Measurements from ENCODE around the genes INF2 and NUDT14.

DNA sequence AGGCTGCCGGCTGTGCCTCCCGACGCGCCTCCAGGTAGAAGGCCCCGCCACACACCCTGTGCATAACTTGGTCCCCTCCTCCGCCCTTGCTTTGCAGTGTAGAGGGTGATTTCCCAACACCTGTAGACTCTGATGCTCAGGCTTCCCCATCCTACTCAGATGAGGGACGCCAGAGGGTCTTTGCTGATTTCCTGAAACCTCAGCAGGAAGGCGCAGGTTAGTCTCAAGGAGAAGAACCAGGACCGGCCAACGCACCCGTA lies 28.3 kb upstream of the TMEM179 start:
- RRBS = 97% methylated on average over 3 of the region's 11 CpGs

DNA sequence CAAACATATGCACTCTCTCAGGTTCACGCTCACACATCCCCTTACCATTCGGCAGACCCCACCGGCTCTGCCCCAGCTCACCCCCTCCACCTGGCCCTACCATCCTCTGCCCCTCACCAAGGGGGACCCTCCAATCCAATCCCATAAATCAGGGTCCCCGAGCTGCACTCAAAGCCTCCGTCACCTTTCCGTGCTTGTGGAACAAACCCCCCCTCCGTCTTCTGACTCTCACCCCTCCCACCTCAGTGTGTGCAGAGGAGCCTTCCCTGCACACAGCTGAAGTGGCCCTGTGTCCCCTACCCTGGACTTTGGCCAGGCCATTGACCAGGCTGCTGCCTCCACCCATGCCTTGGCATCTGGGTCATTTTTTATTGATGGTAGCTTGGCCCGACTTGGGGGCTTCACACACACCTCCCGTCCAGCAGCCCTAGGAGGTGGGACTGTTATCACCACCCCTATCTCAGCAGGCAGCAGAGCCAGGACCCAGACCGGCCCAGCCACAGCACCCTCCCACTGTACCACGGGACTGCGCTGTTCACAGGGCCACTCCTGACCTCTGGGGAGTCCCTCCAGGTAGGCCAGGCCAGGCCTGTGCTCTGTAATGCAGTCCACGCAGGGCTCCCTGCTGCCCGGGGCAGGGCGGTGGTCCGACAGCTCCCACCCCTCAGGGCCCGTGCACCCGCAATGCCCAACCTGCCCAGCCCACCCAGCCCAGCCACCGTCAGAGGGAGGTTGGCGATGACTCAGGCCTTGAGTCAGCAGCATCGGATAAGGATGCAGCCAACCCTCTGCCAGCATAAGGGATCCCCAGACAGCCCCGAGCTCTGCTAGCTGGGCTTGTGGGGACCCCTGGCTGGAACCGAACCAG lies 9.3 kb upstream of the INF2 start:
- RRBS = no CpG with 5 or more reads among the region's 23 CpGs

GRCh38 chr14:104688654-104689728 lies at the start of gene INF2:
Gene INF2 (plus strand): TSS chr14:104689618.
- RRBS = 33% methylated on average over 12 of the region's 80 CpGs

DNA sequence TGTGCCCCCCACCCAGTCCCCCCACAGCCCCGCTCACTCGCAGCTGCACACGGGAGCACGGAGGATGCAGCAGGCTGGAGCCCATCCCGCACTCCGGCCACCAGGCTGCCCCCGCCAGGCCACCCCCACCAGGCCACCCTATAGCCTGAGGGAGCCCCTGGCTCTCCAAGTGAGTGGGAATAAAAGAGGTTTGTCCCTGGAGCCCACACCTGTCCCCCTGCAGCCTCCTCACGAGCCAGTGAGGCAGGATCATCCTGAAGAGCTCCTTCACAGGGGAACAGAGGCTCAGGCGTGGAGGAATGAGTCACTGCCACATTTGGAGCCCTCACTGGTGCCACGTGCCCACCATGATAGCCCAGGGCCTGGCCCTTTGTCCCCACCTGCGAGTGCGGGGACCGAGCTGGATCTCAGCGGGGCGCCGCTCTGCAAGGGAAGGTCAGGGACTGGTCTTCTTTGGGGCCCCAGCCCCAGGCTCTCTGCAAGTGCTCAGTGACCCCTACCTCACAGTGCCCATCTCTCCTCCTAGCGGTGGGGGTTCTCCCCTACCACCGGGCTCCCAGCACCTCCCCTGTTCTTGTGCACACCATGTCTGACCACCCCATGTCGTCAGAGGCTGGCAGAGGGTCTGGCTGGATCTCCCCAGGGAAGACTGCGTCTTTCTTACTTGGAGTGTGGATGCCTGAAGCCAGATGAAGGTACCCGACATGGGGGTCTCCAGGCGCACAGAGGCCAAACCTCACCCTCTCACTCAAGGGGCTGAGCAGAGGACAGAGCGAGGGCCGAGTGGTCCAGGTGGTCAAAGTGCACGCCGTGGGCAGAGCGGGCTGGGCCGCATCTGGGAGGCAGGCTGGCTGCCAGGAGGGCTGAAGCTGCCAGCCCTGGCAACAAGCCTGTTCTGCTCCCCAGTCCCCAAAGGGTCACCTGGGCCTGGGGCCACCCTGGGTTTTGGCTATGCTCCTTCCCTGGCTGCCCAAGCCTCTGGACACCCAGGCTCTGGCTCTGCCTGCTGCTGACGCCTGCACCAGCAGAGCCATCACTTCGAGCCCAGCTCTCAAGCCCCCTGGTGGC lies 2.3 kb downstream of the ADSS1 start:
- RRBS = no CpG with 5 or more reads among the region's 30 CpGs

DNA sequence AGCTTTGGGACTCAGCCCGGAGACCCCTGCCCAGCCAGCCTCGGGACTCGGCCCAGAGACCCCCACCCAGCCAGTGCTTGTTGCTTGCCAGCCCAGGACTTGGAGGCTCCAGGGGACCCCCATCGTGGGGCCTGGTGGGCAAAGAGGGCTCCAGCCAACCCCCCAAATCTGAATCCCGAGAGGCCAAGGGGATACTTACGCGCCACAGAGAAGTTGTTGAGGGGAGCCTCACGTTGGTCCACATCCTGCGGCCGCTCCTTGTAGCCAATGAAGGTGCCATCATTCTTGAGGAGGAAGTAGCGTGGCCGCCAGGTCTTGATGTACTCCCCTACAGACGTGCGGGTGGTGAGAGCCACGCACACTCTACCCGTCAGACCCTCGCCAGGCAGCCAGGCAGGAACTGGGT lies 15.7 kb downstream of the AKT1 start:
- RRBS = no CpG with 5 or more reads among the region's 17 CpGs

- RRBS = no CpG with 5 or more reads among the region's 17 CpGs
Observed at GRCh38 chr14:104792481-104792963, 3.0 kb downstream of the AKT1 start.

- RRBS = 8% methylated on average over 28 of the region's 59 CpGs
Observed at GRCh38 chr14:104843277-104843968, 21.6 kb upstream of the CEP170B start.

DNA sequence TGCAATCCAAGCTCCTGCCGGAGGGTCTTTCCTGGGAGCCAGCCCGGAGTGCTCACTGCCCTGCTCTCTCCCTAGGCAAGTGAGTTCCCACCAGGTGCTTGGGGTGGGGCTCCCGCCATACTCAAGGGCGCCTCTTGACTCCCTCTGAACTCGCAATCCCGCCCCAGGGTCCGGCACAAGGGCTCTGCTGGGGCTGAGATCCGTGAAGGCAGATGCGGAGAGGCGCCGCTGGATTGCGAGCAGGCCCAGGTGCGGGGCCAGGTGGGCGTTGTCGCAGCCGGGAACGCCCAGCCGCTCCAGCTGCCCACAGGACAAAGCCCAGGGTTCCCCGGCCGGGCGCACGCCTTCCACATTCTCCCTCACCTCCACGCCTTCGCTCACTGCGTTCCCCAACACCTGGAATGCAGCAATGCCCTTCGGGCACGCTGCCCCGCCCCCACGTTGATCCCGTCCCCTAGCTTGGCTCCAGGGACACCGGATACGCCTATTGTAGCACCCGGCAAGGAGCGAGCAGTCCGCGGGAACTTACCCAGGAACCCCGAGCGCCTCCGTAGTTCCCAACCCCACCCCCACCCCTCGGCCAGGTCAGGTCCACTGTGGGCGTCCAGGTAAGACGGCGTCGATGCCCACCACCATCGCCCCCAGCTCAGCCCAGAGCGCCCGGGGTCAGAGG lies 905 bp upstream of the CEP170B start:
- RRBS = 12% methylated on average over 10 of the region's 47 CpGs

GRCh38 chr14:104872647-104873220 lies 7.7 kb downstream of the CEP170B start:
- RRBS = 21% methylated on average over 6 of the region's 18 CpGs

GRCh38 chr14:104966931-104967354 lies 11.2 kb downstream of the AHNAK2 start:
- RRBS = no CpG with 5 or more reads among the region's 7 CpGs

DNA sequence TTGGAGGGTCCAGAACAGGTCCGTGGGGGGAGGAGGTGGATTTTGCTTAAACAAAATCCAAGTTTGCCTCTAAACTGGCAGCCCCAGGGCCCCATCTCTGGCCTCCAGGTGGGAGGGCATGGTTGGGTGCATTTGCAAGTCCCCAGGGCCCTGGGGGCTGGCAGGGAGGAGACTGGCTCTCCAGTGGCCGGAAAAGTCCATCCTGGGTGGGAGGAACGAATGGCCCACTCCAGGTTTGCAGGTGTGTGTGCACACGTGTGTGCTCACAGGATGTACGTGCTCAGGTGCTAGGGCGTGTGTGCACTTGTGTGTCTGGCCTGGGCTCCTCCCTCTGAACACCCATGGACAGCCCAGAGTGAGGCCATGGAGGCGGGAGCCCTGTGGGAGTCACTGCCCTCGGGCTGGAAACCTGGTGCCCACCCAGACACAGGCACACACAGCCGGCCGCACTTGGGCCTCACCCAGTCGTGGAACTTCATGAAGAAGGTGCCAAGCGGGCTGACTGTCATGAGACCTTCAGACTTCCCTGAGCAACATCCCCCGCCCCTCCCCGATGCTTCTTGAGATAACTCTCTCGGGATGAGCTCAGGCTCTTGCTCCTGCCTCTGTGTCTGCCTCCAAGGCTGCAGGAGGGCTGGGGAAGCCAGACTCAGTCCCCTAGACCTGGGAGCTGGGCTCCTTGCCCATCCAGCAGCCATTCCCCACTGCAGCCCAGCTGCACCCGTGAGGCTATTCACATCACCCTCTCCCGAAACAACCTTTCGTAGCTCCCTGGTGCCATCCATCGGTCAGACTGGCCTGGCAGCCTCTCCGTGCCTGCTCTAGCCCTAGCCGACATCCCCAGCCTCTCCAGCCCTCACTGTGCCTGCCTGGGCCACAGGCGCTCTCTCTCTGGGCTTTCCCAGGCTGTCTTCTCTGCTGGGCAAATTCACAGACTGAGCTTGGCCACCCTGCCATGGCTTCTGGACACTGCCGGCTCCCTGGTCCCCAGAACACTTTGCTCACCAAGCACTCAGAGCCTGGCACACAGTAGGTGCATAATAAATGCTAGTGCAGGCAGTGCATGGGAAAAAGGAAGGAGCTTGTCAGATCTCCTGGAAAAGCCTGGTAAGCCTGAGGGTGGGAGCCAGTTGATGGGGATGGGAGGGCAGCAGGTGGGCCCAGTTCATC lies 9.3 kb downstream of the AHNAK2 start:
- RRBS = no CpG with 5 or more reads among the region's 23 CpGs

DNA sequence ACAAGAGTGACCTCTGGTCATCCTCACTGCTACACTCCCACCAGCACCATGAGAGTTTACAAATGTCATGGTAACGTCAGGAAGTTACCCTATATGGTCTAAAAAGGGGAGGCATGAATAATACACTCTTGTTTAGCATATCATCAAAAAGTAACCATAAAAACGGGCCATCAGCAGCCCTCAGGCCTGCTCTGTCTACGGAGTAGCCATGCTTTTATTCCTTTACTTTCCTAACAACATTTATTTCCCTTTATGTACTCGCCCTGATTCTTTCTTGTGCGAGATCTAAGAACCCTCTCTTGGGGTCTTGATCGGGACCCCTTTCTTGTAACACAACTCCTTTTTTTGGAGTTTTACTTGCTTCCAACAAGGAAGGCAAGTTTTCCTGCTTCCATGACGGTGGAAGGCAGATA lies 11.8 kb upstream of the CDCA4 start:
- RRBS = no CpG with 5 or more reads among the region's 7 CpGs

DNA sequence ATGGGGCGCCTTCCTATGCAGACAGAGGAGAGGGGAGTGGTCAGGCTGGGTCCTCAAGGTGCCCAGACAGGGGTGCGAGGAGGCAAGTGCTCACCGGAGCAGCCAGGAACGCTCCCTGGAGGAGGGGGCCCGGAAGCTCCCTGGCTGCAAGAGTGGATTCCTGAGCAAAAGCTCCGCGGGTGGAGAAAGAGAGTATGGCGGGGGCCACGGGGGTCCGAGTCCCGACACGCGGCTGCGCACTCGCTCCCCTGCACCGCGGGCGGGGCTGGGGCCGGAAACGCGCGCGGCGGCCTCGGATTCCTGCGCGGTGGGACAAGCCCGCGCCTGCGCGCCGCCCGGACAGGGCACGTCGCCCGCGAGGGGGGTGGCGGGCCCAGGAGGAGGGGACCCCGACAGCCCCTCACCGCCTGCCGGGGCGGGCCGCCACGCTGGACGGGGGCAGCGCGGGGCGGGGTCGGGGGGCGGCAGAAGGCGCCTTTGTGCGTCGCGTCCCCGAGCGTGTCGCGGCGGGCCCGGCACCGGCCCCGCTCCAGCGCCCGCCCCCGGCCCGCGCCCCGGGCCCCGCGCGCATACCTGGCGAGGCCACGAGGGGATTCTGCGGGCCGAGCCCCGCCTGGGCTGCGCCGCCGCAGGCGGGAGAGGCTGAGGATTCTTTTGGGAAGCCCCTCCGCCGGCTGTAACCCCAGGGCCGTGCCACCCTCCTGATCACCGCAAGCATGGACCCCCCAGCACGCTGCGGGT lies 27.9 kb upstream of the GPR132 start:
- RRBS = 4% methylated on average over 41 of the region's 86 CpGs

DNA sequence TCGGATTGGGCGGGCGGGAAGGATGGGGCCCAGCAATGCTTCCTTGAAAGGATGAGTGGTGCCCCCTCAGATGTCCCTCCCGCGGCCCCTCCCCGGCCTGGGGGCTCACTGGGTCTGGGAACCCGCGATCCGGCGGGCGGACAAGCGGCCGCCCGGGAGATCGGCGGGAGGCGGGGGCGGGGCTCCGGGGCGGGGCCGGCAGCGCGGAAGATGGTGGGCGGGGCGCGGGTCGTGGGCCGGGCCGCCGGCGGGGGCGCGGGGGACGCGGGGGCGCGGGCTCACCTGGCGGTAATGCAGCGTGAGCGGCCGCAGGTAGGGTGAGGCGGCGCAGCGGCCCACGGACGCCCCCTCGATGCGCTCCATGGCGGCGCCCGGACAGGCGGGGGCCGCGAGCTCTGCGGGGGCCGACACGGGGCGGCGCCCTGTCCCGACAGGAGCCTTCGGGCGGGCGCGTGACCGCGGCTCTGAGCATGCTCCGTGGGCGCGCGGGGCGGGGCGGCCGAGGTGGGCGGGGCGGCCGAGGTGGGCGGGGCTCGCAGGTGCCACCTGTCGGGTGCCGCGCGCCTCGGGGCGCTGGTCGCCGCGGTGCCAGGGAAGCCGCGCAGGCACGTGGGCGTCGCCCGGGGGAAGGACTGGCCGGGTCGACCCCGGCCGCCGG lies at the start of gene NUDT14:
Gene NUDT14 (minus strand): TSS at position 466 of the 658 bp plus-strand sequence.
- RRBS = 3% methylated on average over 8 of the region's 98 CpGs

DNA sequence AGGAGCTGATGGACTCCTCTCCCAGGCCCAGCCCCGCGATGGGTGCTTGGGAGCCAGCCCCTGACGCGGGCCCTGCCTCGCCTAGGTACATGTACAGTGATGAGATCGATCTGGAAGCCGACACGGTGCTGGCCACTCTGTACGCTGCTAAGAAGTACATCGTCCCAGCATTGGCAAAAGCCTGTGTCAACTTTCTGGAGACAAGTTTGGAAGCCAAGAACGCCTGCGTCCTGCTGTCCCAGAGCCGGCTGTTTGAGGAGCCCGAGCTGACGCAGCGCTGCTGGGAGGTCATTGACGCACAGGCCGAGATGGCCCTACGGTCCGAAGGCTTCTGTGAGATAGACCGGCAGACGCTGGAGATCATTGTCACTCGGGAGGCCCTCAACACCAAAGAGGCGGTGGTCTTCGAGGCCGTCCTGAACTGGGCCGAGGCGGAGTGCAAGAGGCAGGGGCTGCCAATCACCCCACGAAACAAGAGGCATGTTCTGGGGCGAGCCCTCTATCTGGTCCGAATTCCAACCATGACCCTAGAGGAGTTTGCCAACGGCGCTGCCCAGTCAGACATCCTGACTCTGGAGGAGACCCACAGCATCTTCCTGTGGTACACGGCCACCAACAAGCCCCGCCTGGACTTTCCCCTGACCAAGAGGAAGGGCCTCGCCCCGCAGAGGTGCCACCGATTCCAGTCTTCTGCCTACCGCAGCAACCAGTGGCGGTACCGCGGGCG lies 1.4 kb downstream of the BTBD6 start:
- RRBS = no CpG with 5 or more reads among the region's 43 CpGs

DNA sequence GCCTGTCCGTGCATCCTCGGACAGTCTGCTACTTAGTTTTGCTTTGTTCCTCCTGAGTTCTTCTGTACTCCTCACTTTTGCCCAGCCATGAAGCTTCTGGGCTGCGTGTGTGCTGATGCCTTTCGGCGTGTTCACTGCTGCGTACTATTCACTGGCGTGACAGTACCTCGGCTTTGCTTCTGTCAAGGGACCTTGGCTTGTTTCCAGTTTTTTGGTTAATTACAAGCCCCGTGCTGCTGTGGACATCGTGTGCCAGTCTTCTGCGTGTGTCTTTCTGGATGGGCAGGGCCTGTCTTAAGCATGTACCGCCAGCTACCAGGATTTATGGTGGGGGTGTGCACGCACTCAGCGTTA lies 2.5 kb downstream of the PACS2 start:
- RRBS = no CpG with 5 or more reads among the region's 14 CpGs

DNA sequence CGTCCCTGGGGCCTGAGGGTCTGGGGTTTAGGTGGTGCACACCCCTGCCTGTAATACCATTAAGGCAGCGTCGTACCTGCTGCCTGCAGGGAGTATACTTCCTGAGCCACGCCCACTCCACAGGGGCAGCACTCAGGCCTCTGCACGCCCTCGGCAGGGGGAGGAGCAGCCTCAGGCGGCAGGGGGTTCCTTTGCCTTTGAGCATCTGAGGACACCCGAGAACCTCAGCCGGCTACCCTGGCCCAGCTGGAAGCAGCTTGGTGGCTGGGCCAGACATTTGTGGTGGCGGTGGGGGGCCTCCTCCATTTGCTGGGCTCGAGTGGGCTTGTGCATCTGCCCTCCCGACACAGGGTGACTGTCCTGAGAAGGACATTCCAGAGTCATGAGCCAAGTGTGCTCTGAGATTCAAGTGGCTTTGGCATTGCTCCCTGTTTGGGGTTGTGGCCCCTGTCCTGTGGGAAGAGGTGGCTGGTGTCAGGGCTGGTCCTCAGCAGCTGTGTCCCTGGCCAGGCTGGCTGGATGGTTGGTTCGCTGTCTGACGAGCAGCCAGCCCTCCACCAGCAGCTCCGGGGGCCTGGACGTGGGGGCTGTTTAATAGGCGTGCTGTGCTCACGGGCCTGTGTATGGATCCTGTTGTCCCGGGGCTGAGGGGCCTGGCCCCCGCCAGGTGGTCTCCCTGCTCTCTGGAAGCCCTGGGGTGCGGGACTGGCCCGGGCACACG lies 9.0 kb upstream of the CRIP2 start:
- RRBS = 81% methylated on average over 8 of the region's 23 CpGs

DNA sequence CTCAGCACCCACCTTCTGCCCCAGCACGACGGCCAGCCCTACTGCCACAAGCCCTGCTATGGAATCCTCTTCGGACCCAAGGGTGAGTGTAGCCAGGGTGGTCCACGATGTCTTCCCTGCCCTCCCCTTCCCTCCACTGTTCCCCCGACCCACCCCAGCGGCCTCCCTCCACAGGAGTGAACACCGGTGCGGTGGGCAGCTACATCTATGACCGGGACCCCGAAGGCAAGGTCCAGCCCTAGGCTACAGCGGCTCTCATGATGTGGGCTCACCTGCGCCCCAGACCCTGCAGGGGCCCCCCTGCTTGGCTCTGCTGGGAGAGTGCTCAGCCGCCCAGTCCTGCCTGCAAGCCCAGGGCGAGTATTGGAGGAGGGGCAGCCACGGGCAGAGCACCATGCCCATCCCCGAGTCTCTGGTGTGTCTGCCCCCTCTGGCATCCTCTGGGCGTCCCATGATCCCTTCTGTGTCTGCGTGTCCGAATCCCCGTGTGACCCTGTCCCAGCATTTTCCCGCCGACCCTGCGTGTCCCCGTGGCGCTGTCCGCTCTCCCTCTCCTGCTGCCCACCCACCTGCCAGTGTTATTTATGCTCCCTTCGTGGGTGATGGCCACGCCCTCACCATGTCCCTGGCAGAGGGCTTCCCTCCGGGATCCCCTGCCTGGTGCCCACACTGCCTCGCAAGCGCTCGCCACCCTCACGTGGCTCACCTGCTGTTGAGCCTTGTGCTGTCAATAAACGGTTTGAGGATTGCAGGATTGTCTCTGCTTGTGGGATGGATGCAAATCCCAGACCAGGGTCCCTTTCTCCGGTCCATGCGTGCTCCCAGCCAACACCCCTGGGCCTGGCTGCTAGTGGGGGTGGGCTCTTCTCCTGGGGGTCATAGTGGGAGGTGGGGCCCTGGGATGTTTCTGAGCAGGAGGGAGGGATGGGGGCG lies 5.1 kb downstream of the CRIP2 start:
- RRBS = no CpG with 5 or more reads among the region's 37 CpGs

DNA sequence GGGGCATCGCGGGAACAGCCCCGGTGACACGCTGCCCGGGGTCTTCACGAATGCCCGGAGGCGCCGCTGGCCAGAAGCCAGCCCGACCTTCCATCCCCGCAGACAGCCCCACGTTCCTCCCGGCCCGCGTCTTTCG lies 826 bp upstream of the TEDC1 start:
- RRBS = 2% methylated on average over 10 of the region's 16 CpGs

- RRBS = no CpG with 5 or more reads among the region's 6 CpGs
Observed at GRCh38 chr14:105503295-105503604, 12.2 kb downstream of the TEDC1 start.

All from GM19240 (cell line).